Bronchus fibroblast of lung (primary cell): ENCODE measurements around a stretch of chr4.

DNA sequence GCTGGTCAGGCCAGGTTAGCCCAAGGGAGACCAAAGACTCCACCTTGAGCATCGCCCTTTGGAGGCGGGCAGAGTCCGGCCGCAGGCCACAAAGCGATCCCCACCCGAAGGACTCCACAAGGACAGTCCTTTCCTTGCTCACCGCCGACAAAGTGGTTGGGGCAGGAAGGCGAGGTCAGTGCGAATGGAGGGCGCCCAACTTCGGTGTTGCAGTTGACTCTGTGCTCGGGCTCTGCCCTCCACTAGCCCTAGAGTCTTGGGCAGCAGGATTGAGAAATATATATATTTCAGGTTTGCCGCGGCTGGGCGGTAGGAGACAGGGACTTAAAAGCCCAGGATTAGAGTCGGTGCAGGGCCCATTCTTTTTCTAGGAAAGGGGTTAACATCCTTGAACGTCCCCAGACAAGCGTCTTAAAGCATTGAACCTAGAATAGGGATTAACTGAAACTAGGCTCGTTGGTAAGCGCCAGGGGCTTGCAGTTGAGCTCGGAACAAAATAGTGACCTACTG is 1.6 kb upstream of the HAND2 start:
- RAMPAGE, long total RNA: no peak

DNA sequence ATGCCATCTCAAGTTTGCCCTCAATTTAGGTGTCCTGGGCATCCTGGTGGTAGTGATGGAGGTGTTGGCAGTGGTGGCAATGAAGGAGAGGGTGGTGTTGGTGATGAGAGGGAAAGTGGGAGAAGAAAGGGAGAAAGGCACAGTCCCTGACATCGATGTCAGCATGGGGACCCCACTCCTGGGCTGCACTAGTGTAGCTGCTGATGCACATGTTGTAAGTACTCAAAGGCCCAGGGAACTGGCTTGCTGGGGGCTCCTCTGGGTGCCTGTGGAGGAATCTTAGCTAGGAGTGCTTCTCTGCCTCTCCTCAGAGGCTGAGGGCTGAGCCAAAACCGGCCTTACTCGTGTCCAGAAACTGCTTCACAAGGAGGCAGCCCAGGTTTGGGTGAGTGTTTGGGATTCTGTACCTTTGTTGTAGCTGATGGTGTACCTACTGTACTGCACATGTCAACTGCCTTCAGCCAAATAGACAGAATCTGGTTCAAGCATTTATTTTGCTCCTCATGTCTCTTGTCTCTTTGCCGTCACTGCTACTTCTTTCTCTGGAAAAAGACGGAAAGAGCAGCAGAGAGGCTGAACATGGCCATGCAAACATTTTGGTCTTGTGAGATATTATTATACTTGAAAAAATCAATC is 3.1 kb upstream of the HAND2 start:
- RAMPAGE, long total RNA: no peak

DNA sequence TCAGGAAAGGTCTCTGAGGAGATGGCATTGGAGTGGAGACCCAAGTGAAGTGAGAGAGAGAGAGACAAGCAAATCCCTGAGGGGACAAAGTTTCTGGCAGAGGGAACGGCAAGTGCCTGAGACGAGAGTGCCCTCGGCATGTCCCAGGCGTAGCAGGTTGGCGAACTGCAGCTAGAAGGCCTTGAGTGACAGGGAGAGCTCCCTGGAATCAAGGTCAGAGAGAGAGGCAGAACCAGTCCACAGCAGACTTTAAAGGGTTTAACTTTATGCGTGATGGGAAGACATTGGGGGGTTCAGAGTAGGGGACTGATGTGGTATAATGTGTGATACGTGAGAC is 150.3 kb upstream of the HAND2 start:
- RAMPAGE, long total RNA: no peak

GRCh38 chr4:174154486-174155007 is 128.9 kb downstream of the FBXO8 start:
- RAMPAGE, long total RNA: no peak

DNA sequence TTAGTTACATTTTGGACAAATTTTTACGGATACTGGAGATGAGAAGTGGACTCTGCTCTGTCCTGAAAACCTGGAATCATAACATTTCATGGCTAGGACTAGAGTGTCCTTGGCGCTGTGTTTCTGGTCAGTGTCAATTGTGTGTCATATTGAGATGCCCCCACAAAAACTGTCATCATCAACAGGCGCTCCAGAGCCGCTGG is 617 bp upstream of the HPGD start:
- RAMPAGE, long total RNA: no peak

- RAMPAGE, long total RNA: no peak
Measured at GRCh38 chr4:175992749-175993185, 72.9 kb upstream of the WDR17 start.

DNA sequence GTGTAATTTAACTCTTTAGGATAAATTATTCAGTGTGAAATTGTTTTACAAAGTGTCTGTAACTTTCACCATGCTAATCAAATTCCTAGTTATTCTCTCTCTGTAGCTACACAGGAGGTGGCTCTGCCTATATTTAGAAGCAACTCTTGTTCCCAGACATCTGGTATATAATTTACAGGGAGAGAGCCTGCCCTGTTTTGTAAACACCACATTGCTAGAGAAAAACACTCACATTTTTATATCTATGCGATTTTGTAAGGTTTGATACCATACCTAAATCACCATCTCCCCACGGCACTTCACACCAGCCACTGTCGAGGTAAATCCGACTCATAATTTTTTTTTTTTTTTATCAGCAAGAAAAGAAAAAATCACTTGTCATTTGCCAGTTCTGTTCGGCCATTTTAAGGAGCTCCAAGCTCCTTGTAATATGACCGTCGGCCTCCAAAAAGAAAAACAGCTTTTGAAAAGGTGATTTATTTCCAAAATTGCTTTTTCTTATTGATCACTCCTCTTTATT is 35.6 kb upstream of the SPATA4 start:
- RAMPAGE, long total RNA: no peak

DNA sequence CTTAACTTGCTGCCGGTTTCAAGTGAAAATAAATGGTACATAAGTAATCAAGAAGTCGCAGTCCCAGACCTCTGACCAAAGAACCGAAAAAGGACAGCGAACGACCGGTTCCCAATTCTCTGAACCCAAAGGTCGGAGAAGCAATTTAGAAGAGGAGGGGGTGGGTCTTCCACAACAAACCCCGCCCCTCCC is 267 bp upstream of the SPCS3 start:
- RAMPAGE, long total RNA: no peak

DNA sequence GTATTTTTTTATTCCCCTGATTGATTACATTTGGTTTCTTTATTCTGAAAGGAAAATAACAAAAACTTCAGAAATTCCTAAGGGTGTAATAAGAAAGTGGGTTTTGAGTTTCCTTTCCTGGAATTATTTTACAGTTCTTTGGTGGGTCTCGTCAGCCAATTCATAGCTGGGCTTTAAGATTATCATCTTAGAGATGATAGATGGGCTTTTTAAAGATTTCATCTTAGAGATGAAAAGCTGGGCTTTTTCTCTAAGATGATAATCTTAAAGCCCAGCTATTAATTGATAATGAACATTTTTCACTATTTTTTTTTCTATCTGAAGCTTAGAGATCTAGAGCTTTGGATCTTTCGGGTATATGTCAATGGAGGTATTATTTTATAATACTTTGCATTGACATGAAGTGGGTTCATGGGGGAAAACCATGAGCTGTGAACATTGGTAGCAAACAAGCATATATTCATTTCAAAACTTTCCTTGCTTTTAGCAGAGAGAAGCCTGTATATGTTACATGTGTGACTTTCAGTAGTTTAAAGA is 11.2 kb downstream of the SPCS3 start:
- RAMPAGE, long total RNA: no peak

DNA sequence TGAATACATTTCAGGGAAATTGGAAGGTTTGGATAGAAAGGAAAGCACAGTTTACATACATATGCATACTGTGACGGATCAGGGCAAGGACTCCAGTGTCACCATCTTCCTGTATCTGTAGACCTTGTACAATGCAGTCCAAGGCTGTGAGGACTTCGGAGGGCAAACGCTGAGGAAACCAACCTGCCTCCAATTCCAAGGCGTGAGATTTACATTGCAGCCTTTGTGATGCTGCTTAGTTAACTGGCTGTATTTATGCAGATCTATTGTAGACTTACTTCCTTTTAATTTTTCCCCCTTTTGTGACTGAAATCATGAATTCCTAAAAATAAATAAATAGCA is 2185.7 kb upstream of the TENM3 start:
- RAMPAGE, long total RNA: no peak

DNA sequence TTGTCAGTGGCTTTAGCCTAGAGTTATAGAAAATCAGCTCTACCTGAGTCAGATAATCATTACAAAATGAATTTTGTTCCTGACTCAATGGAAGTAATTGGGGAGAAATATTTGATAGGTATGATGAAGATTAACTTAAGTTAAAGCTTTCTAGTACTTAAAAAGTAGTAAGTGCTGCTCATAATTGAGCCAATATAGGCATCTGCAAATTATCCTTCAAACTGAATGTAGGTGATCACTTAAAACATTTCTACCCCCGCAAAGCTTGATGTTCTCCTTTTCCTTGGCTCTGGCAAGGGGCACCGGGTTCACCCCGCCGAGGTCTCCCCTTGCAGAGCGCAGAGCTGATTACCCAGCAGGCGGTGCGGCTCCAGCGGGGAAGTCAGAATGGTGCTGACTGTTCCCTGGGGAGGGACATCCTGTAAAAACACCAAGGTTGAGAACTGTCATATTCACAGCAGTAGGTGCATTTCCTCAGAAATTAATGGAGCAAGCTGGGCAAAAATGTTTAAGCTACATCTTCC is 767.5 kb upstream of the TENM3 start:
- RAMPAGE, long total RNA: no peak

DNA sequence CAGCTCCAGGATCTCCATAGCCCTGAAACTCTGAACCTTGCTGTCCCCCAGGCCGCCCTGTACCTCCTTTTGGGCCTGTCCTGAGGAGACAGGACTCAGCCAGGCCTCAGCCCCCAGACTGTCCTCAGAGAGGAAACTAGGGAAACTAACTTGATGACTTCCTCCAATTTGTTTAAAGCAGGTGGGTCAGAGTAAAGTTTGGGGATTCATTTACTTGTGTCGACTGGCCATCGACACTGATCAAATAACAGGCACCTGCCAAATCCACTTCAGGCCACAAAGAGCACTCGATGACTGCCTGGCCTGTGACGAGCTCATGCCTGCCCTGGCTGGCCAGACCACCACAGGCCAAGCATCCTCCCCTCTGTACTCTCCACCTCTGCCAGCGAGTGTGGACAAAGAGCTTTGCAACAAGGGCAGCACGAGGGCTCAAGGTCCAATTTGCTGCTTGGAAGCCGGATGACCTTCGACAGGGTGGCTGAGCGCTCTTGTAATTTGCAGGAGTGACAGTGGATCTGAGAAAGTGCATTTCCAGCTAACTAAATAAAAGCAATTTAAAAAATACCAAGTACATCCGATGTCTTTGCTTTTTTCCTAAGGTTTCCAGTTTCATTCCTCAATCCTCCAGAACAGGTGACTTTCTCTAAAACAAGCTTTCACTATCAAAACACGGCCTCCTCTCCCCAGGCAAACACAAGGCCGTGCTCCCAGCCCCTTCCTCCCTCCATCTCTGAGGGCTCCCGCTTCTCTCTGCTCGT is 19.1 kb downstream of the DCTD start:
- RAMPAGE, long total RNA: no peak

DNA sequence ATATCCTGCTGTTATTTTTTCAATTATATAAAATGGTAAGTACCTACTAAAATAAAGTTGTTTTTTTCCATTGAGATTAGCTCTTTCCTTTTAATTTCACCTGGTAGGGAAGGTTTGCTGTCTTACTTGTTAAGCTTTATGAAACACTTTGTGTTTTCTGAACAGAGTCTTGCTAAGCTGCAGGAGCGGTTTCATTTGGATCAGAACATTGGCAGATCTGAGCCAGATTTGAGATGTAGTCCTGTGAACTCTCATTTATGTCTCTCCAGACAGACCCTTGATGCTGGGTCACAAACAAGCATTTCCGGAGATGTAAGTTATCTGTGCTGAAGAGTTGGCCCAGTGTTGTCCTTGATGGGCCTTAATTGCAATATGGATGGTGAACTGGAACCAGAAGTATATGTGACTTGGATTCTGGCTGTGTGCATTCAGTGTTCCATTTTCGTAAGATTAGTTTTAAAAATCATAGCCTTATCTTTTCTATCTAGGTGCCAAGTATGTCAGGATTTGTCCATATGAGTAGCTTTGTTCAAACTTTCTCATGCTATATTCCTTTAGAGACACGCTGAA is 71.4 kb downstream of the CLDN22 start:
- RAMPAGE, long total RNA: no peak

- RAMPAGE, long total RNA: no peak
Measured at GRCh38 chr4:183540853-183542040, 36.4 kb downstream of the ING2 start.

GRCh38 chr4:183635813-183636176 is 23.2 kb downstream of the RWDD4 start:
- RAMPAGE, long total RNA: no peak

DNA sequence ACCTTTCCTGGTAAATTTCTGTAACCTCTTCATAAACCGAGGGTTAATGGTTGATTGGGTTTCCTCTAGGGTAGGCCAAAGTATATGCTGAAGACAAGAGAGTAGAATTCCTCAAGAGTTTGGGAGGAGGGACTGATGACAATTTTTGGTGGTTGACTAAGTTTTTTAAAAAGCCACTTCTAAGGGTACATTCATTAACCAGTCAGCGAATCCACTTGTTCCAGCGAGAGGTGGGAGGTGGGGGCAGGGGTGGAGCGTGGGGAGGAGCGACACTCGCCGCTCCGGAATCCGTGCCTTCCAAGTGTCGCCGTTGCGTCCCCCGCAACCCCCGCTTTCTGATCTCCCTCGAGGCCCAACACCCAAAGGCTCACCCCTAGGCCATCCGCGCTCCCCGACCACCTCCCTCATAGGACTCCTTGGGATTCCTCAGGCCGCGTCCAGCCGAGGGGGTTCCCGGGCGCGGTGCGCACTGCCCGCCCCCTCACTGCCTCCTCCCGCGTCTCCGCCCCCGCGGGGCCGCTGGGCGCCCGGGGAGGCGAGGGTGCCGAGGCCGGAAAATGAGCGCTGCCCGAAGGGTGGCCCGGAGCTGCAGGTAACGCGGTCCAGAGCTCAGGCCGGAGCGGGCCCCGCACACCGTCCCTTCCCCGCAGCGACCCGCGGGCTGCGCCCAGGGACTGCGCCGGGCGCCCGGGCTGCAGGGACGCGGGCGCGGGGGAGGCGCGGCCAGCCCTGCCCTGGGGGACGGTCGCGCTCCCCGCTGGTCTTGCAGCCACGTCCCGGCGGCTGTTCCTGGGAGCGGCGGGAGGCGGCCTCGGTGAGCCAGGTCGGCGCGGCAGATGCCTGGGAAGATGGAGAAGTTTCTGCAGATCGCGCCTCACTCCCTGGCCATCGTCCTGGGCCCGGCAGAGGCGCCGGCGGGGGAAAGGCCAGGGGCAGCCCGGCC is 108.0 kb upstream of the STOX2 start:
- RAMPAGE, long total RNA: no peak

DNA sequence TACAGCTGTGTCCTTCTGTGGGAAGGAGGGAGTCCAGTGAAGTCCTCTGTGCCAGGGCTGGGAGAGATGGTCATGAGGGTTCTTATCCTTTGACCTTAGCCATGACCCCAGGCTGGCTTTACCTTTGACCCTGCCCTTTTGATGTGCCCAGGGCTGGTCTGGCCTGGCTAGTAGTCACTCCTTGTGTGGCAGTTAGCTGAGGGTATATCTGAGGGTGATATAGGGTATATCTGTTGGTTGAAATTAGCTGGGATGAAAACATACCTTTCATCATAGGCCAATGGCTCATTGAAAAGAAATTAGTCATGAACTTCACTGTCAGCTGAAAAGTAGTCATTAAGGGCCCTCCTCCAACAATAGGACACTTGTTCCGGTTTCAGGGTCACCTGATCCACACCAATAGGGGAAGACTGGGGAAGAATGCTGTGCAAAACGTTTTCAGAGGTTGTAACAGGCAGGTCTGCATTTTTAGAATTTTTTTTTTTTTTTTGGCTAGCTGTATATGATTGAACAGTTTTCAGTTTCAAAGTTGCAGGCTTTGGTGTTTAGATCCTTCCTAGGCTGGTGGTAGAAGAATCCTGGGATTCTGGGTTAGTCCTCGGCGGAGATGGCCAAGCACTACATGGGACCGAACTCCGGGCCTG is 74.6 kb upstream of the STOX2 start:
- RAMPAGE, long total RNA: no peak

DNA sequence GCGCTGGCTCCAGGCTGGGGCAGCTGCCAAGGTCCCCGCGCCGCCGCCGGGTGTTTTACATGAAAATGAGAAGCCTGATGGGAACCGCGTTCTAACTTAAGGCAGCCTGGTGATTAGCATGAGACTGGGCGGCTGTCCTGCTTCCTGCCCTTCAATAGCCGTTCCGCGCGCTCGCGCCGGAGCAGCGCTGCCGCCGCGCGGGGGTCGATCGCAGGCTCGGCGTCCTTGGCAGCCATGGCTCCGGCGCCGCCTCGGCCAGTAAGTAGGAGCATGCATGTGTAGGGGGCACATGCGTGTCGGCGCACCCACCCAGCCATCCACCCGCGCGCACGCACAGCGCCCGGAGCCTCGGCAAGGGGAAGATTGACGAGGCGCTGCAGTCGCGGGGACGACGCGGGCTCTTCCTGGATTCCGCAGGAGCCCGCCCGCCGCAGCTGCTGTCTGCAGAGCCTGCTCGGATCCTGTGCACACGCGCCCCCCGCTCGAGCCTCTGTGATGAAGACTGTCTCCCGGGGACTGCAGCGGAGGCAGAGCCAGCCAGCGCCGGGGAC is 609 bp downstream of the STOX2 start:
- RAMPAGE, long total RNA: no peak

DNA sequence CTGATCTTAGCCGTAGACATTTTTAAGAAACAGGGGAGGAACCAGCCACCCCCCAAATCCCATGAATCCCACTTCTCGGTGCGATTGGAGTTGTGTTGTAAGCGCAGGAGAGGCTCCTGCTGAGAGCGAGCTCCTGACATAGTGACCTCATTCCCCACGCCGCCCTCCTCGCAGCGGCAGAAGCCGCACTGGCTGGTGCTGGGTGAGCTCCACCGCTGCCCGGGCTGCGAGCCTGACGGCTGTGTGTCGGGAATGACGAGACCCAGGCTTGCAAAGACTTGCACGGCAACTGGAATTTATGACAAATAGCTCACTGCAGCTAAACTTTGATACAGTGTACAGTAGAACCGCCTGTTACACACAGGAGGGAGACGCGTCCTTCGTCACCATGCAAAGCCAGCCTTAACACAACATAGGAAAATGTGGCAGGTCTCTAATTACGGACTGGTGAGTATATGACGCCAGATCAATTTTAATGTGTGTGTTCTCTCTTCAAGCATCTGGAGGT is 82.4 kb downstream of the STOX2 start:
- RAMPAGE, long total RNA: no peak

GRCh38 chr4:184099608-184100096 is 118.0 kb downstream of the ENPP6 start:
- RAMPAGE, long total RNA: no peak